AG08470 (cell line): ENCODE measurements around a stretch of chr17.

DNA sequence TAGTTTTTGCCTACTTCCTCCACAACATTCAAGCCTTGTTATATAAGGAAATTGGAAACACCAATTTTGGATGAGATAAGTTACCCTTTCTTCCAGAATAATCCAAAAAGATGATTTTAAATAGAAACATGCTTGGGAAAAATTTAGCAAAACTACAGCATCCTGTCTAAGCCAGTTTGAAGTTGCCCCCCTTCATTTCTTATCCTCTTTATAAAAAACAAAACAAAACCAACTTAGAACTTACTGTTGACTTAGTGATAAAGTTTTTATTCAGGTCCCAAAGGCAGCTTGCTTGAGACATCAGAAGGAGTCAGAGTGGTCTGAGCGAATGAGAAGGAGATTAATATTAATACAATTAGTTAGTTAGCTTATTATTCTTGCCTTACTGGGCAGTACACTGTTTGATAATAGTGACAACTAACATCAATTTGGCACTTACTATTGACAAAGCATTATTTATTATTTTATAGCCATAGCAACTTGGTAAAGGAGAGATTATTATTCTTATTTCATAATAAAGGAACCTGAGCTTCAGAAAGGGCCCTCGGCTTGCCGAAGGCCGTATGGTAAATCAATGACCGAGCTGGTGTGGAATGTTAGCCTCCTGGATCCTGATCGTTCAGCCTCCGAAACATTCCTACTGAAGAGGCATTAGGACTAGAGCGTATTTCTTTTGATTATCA lies 199.6 kb upstream of the TBX2 start:
- RRBS = no CpG with 5 or more reads among the region's 8 CpGs

- RRBS = no CpG with 5 or more reads among the region's 9 CpGs
Observed at GRCh38 chr17:61335096-61335878, 64.4 kb upstream of the TBX2 start.

- RRBS = no CpG with 5 or more reads among the region's 8 CpGs
Observed at GRCh38 chr17:61345020-61345381, 54.6 kb upstream of the TBX2 start.

- RRBS = 24% methylated on average over 32 of the region's 86 CpGs
Observed at GRCh38 chr17:61410863-61411711, 11.4 kb downstream of the TBX2 start.

GRCh38 chr17:62001479-62002352 lies 63.4 kb downstream of the MED13 start:
- RRBS = no CpG with 5 or more reads among the region's 6 CpGs

- RRBS = no CpG with 5 or more reads among the region's 3 CpGs
Observed at GRCh38 chr17:62063967-62064299, 1.1 kb downstream of the MED13 start.

GRCh38 chr17:62065835-62066133 lies 706 bp upstream of the MED13 start:
- RRBS = under 1% methylated on average over 6 of the region's 22 CpGs

DNA sequence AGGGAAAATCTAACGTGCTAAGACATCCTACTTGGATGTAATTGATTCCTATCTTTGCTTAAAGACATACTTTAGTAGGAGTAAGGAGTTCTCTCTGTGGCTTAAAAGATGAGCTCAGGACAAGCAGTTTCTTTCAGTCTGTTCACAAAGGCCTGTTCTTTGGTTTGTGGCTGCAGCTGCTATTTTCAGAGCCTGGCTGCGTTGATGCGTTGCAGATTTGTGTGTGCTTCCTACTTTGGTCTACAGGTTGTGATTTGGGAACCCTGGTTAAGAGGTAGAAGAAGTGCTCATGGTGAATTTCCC lies 24.5 kb upstream of the TLK2 start:
- RRBS = no CpG with 5 or more reads among the region's 3 CpGs

DNA sequence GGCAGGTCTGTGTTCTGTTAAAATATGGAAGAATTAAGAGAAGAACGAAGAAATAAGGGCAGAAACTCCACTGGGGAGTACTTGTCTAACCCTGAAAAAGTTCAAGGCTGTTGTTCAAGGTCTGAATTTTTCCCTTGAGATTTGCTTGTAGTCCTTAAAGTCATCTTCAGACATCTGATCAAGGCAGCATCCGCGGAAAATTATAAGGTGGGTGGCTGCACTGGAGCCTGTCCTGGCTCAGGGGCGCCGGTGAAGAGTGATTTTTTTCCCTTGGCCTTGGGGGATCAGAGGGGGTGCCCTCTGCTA lies 1.2 kb upstream of the TLK2 start:
- RRBS = no CpG with 5 or more reads among the region's 5 CpGs

DNA sequence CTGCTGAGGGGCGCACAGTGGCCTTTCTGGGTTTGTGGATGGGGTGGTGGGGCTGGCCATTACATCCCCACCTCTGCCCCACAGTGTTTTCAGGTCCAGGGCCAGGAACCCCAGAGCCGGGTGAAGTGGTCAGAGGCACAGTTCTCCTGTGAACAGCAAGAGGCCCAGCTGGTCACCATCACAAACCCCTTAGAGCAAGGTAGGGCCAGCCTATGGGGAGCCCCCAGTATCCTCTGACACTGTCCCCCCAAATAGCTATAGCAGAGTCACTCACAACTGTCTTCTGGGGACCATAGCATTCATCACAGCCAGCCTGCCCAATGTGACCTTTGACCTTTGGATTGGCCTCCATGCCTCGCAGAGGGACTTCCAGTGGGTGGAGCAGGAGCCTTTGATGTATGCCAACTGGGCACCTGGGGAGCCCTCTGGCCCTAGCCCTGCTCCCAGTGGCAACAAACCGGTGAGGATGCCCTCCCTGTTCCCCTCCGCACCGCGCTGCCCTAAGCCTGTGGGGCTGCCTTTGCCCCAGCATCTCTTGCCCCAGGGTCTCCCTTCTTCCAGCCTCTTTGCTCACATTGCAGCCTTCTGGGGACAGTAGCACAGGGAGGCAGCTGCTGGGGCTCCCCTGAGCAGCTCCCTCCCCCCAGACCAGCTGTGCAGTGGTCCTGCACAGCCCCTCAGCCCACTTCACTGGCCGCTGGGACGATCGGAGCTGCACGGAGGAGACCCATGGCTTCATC lies 60.9 kb downstream of the MRC2 start:
- RRBS = no CpG with 5 or more reads among the region's 11 CpGs

- RRBS = no CpG with 5 or more reads among the region's 35 CpGs
Observed at GRCh38 chr17:62692161-62693264, 65.0 kb downstream of the MRC2 start.

GRCh38 chr17:63445474-63445993 lies 572 bp downstream of the CYB561 start:
- RRBS = no CpG with 5 or more reads among the region's 32 CpGs

GRCh38 chr17:63474552-63475253 lies 2.2 kb upstream of the ACE start:
- RRBS = no CpG with 5 or more reads among the region's 10 CpGs

DNA sequence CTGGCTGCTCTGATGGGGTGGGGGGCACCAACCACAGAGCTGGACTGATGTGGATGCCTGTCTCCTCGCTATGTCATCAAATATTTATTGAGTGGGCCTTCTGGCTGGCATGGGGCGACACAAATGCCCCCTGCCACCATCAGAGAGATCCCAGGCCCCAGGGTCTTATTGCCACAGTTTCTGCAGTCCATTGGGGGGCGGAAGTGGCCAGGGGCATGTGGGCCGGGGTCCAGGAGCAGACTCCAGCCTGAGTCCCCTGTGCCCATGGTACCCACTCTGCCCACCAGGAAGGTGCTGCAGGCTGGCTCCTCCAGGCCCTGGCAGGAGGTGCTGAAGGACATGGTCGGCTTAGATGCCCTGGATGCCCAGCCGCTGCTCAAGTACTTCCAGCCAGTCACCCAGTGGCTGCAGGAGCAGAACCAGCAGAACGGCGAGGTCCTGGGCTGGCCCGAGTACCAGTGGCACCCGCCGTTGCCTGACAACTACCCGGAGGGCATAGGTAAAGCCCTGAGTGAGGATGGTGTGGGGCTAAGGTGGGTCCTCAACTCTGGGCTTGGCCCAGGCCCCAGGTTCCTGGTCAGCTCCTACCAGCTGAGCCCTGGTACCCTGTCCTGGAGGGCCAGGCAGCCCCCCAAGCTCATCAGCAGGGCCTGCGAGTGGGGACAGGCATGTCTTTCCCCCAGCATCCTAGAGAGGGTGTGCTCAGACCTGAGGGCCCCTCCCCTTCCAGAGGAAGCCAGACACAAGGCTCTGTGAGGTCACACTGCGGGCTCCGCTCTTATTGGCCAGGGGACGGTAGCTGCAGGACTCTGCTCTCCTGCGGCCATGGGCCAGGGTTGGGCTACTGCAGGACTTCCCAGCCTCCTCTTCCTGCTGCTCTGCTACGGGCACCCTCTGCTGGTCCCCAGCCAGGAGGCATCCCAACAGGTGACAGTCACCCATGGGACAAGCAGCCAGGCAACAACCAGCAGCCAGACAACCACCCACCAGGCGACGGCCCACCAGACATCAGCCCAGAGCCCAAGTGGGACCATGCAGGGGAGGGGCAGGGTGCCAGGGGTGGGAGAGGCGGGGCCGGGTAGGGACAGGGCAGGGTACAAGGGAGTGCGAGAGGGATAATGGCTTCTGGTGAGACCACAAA lies 7.6 kb downstream of the ACE start:
- RRBS = no CpG with 5 or more reads among the region's 23 CpGs

- RRBS = no CpG with 5 or more reads among the region's 3 CpGs
Observed at GRCh38 chr17:63577311-63577711, 23.4 kb upstream of the TACO1 start.

DNA sequence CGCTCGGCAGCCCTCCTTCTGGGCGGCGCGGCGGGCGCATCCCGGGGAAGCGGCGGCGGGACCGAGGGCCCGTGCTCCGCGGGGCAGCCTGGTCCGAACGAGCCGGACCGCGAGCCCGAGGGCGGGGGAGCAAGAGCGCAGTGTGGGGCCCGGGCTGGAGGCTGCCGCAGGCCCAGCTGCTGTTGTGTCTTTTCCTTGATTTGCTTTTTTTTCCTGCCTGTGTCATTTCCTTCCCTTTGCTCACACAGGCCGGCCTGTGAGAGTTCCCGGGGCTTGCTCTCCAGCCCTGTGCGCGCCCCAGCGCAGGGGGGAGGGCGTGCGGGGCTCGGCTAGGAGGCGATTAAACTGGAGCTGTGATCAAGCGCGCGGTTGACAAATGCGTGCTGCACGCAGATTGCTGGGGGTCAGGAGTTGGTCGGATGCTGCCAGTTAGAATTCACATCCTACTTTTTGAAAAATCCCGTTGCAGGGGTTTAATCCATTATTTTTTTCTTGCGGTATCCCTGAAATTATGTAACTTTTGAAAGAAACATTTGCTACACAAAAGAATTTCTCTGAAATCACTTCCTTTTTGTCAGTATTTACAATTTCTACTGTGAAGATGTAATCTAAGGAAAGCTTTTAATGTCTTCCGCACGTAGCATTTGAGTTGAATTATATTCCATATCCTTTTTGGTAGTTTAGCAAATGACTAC lies 909 bp downstream of the MAP3K3 start:
- RRBS = under 1% methylated on average over 26 of the region's 44 CpGs

DNA sequence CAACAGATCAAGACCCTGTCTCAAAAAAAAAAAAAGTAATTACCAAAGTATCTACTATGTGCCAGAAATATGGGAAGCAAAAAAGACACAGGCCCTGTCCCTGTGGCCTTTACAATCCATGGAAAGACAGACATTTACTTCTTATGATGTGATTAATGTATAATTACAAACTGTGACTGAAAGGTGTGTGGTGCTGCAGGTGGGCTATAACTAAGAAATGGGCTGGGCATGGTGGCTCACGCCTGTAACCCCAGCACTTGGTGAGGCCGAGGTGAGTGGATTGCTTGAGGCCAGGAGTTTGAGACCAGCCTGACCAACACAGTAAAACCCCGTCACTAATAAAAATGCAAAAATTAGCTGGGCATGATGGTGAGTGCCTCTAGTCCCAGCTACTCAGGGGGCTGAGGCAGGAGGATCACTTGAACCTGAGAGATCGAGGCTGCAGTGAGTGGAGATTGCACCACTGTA lies 29.8 kb downstream of the LIMD2 start:
- RRBS = no CpG with 5 or more reads among the region's 4 CpGs

DNA sequence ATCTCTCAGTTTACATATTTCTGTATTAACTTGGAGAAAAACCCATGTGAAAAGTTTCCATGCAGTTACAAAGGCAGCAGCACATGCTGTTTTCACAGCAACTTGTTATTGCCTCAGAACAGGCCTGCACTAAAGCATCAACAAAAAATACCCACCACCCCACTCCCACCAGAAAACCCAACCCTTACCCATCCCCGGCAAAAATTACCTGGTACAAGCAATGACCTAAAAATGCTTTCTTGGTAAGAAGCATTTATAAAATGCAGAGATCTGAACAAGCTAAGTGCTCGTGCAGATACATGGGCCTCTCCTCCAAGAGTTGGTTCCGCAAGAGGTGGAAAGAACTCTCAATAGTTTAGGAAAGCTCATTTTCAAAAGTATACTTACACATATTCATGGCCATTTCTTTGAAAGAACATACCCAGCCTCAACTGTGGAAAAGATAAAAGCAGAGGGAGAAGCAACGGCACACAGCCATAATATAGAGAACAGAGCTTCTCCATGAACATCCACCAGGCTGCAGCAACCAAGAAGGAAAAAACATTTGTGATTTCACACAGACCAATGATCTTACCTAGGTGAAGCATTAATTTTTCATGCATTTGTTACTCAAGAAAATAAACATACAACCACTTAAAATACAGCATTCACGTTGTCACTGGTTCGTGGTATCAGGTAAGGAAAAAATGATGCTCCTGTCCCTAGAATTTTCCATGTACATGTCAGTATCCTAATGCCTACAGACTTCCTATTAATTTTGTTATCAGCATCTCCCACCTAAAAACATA lies 4.1 kb upstream of the STRADA start:
- RRBS = no CpG with 5 or more reads among the region's 6 CpGs

GRCh38 chr17:63826783-63827279 lies 400 bp upstream of the PSMC5 start:
- RRBS = 4% methylated on average over 6 of the region's 25 CpGs

DNA sequence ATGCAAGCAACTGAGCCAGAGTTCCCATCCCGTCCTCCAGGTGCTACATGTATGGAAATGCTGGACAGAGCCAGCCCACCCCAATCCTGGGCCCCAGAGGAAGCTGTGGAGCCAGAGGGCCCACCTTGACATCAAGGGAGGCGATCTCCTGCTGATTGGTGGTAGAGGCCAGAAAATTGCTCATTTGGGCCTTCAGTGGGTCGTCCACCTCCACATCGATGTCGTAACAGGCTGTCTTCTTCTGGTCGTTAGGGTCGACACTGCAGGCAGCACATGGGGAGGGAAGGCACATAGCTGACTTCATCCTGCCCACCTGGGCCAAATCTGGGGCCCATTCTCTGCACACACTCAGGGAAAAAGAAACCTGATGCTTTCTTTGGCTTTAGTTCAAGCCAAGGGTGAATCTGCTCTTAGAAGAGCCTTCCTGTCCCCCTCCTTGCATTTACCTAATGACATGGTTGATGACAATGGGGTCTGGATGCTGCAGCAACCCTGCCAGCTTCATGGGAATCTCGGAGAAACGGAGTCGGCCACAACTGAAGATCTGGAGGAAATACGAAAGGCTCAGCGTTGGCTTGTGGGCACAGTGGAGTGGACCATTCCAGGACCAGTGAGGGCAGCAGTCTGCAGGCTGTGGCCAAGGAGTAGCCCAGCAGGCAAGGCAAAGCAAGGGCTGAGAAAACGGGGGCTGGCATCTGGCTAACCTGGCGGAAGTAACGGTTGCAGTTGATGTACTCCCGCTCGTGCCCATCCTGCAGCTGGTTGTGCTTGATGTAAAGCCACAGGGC lies 6.2 kb upstream of the FTSJ3 start:
- RRBS = no CpG with 5 or more reads among the region's 17 CpGs